H9 (cell line): ENCODE measurements around a stretch of chr6.

GRCh38 chr6:112234103-112234393 is 20.3 kb downstream of the LAMA4 start:
- PRO-cap, result no peak

DNA sequence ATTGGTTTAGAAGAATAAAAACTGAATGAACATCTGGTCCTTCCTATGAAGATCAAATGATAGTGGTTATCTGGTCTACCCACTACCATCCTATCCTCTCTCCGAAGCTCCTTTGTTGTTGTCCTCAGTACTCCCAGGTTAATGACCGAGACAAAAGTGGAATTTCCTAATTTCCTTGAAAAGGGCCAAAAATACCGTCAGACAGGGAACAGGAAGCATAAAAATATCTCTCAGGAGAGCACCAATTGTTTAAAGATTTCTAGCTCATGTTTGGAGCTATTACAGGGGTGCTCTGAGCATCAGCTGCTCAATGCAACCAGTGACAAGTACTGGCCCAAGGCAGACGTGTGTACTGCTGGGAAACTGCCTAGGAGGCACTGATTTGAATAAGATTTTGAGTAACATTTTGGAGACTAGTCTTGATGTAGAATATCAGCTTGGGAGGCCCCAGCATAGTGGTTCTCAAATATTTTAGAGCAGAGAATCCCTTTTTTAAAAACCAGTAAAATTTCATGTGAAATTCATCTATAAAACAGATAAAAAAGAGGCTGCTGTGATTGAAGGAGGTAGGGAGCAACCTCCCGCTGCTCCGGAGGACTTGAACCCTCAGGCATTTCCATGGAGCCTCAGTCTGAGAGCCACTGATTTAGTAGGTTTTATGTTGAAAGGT is 17.3 kb downstream of the LAMA4 start:
- PRO-cap, result no peak

GRCh38 chr6:112250968-112252103 is 3.0 kb downstream of the LAMA4 start:
- PRO-cap, result no peak

- PRO-cap, result no peak
These were observed 25.3 kb upstream of the LAMA4 start for GRCh38 chr6:112279425-112280232.

DNA sequence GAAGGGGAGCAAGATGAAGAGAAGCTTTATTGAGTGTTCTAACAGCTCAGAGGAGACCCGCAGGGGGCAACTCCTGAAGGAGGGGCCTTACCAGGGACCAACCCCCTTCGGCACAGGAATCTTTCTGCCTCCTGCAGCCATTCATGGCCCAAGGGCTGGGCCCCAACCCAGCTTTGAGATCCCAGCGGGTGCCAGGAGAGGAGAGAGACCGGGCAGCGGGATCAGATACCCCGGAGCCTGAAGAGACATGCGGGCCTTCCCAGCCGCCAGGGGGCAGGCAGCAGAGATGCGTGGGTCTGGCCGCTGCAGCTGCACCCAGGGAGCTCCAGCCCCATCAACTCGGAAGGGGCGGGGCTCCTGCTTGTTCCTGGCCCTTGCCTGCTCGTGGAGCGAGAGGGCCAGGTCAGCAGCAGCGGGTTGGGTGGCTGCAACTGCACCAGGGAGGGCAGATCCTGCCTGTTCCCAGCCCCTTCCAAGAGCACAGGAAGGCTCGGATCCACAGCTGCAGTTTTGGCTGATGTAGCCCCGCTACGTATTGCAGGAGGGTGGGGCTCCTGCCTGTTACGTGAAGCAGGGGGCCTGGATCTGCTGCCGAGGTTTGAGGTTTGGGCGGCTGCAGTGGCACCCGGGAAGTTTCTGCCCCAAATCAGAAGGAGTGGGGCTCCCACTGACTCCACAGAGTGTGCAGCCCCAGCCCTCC is 532.8 kb downstream of the RFPL4B start:
- PRO-cap, result unidirectional peak, plus-strand start at position 475 of the sequence

GRCh38 chr6:113732464-113733067 is 124.6 kb upstream of the MARCKS start:
- PRO-cap, result no peak

GRCh38 chr6:113879067-113879701 is 22.0 kb downstream of the MARCKS start:
- PRO-cap, result no peak

GRCh38 chr6:115947976-115948495 is 112.7 kb downstream of the FRK start:
- PRO-cap, result no peak

DNA sequence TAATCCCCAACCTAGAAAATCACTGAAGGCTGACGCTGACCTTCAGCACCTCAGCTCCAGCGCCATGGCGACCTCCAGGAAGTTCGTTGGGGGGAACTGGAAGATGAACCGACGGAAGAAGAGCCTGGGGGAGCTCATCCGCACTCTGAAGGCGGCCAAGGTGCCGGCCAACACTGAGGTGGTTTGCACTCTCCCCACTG is 22.1 kb downstream of the FRK start:
- PRO-cap, result no peak

DNA sequence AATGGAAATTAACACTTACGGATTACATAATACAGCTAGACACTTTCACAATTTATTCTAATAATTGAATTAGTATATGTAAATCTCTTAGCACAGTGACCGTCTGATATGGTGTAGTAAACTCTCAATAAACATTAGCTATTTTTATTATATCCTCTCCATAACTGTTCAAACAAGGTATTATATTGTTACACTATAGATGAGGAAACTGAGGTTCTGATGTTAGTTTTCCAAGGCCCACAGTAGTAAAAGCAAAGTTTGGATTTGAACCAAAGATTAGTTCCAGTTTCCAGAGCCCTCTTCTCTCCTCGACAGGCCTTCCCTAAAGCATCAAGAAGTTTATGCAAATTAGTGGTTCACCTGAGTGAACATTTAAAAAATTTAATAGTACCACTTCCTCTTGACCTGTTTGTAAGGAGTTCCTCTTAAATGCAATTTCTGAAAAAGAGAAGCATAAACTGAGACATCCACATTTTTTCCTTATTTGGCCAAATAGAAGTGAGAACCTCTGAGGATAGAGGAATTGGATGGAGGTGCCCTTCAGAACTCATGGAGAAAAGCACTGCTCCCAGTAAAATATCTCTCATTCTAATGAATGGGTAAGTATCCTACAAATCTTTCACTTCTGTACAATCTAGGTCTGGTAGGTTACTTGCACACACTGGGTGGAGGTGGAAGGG is 1.3 kb upstream of the DSE start:
- PRO-cap, result no peak

DNA sequence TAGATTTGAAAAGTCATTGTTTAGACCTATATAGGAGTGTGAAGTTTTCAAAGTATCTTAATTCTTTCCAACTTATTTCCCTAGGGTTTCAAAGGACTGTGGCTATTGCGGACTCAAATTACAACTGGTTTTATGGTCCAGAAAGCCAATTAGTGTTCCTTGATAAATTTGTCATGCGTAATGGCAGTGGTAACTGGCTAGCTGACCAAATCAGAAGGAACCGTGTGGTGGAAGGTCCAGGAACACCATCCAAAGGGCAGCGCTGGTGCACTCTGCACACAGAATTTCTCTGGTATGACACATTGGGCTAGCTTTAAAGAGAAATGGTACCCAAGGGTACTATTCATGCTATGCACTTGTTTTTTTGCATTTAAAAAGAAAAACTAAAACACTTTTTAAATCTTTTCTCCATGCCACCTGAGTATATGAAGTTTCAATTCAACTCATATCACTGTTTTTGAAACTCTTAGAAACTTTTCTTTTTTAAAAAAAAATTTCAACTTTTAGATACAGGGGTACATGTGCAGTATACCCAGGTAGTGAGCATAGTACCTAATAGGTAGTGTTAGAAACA is 27.8 kb upstream of the CALHM6 start:
- PRO-cap, result no peak

- PRO-cap, result no peak
These were observed 2.5 kb downstream of the NUS1 start for GRCh38 chr6:117677497-117678536.

DNA sequence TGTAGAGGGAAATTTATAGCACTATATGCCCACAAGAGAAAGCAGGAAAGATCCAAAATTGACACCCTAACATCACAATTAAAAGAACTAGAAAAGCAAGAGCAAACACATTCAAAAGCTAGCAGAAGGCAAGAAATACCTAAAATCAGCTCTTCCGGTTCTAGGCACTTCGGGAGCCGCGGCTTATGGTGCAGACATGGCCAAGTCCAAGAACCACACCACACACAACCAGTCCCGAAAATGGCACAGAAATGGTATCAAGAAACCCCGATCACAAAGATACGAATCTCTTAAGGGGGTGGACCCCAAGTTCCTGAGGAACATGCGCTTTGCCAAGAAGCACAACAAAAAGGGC is 91.7 kb downstream of the SLC35F1 start:
- PRO-cap, result no peak

DNA sequence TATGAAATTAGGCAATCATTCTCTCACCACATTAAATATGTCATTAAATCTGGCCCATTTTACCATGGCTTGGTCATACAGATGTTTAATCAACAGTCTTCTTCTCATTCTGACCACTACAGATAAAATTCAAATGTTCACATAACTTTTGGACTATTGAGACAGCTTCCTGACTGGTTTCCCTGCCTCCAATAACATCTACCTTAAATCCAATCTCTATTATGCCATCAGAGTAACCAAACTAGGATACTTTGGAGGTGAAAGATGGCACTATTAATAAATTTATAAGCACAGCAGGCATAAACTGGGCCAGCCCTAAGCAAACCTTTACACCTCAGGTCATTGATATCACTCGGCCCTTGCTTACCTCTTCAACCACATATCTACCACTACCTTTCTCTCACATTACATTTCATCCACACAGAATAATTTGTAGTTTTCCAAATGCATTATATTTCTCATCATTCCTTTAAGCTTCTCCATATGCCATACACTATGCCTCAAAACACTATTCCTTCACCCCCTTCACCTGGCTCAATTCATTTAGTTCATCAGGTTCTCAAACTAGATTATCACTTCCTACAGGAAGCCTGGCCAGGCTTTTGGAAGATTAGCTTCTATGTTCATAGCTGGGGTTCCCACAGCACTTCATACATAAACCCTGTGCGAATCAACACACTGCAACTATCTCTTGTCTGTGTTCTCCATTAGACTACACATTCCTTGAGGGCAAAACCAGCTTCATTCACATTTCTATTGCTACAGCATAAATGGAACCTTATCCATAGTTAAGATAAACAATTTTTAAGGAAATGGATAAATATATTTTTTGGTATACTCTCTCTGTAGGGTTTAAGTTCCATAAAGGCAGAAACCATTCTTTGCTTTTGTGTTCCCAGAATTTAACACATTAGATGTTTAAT is 40.6 kb upstream of the PLN start:
- PRO-cap, result no peak

GRCh38 chr6:118555920-118556243 is 7.8 kb downstream of the PLN start:
- PRO-cap, result no peak

GRCh38 chr6:118894838-118895465 is 1.0 kb downstream of the ASF1A start:
- PRO-cap, result bidirectional peak, plus-strand start at chr6:118895055, minus-strand start at chr6:118895073; bidirectional peak, plus-strand start at chr6:118895248, minus-strand start at chr6:118895157; unidirectional peak, minus-strand start at chr6:118895330

DNA sequence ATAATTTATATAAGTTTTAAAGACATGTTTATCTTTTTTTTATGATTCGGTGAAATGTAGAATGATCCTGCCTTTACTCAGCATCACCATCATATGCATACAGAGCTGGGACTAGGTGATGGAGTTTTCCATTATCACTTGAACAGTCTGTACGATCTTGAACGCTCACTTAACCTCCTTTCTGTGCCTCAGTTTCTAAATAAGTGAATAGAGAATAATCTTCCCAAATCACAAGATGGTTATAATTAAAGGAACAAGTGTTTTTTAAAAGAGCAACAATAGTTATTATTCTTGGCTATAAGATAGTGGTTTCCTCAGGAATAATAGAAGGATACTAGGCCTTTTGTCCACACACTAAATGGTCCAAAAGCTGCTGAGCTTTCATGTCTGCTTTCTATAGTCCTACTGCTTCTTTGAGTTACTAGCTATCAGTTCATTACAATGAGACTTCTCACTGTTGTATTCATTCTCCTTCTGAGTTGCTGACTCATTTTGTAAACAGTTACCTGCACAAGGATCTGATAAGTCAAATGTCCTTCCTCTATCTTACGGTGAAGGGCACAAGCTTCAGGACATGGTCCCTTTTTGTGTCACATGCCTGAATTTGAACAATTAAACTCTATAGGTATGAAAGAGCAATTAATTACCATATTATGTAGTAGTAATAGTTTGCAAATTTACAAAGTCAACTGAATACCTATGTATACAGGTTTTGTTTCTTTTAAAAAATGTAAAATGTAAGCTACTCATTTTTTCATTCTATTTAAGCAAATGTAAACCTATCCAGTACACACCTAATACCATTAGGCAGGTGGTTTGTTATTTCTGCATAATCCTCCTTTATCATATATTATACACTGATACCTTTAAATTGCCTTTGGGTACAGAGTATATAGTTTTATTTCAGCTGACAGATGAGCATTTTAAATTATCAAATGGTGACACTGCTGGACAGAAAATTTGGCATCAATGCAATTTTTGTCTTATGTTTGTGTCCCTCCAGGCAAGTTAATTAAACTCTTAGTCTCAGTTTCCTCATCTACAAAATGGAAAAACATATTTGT is 90.5 kb downstream of the MAN1A1 start:
- PRO-cap, result no peak

DNA sequence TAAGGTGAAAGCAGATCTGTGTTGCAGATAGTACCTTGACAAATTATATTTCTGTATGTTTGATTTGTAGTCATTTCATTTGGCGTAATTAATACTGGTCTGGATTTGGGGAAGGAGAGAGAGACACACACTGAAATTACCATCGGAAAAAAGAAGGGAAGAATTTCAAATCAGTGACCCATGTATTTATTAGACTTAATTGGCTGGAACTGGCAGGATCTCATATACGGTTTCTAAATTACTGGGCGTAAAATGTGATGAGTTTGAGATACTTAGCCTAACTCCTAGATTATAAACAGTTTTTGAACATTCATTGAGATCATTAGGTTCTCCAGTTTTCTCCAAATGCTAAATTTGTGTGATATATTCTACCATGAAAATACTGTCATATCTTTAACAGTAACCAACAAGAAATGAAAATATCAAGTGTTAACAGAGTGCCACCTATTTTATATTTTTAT is 6.0 kb upstream of the MAN1A1 start:
- PRO-cap, result no peak

- PRO-cap, result unidirectional peak, minus-strand start at chr6:121257410
These were observed 77.1 kb downstream of the TBC1D32 start for GRCh38 chr6:121257176-121257507.

DNA sequence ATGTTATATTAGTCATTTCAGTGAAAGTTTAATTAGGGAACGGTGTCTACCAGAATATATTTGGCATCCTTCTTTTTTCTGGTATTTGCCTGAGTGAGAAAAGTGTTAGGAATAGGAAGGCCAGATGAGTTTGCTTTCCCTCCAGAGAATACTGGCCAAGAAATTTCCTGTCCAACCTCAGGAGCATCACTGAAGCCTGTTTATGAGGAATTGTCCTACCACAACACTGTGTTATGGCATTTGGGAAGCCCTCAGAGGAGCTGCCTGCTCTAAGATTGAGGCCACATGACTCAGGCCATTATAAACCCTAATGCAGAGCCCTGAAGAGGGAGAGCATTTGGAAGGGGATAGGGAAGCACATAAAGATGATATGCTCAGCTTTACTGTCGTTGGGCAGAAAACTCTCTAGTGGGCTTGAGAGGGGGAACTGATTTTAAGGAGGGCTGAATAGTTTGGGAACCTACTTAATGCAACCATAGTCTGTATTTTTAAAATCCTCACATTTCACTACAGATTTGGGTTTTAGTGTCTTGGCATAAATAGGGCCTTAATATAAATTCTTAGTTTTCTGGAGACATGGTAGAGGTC is 996 bp upstream of the GJA1 start:
- PRO-cap, result unidirectional peak, plus-strand start at position 330 of the sequence